Vein endothelial cell (primary cell): ENCODE data around the genes CSNK1G1 and PCLAF.

DNA sequence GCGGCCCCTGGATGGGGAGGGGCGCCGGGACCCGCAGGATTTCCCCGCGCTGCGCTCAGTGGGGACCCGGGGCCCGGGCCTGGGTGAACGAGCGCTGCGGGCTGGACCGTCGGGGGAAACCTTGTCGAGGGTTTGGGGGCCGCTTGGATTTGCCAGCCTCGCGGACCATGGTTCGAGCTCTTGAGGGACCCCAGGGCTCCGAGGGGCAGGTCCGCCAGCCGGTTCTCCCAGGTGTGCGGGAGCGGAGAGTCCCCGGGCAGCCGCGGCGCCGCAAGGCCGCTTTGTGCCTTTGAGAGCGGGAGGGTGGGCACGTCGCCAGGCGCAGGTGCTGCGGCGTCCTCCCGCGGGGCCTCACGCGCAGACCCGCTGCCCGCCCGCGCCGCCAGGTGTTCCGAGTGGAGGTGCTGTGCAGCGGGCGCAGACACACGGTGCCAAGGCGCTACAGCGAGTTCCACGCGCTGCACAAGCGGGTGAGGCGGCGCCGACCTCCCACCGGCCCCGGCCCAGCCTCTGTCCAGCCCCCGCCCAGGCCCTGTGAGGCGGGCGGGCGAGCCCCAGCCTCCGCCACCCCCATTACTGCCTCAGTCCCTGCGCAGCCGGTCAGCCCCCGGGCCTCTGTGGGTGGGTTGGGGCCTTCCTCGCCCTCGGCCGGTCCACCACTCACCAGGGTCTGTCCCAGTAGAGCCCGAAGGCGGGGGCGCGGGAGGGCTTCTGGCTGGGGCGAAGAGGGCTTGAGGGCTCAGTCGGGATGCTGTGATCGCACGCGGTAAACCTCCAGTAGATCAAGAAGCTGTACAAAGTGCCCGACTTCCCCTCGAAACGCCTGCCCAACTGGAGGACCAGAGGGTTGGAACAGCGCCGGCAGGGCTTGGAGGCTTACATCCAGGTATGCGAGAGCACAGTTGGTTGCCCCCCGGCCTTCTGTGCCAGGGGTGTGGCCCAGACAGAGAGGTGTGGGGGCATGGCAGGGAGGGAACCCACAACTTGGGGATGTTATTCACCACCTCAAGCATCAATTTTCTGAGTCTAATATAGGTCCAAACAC, 648 bp downstream of the SNX22 start:
- CAGE, long polyA plus RNA: no peak

DNA sequence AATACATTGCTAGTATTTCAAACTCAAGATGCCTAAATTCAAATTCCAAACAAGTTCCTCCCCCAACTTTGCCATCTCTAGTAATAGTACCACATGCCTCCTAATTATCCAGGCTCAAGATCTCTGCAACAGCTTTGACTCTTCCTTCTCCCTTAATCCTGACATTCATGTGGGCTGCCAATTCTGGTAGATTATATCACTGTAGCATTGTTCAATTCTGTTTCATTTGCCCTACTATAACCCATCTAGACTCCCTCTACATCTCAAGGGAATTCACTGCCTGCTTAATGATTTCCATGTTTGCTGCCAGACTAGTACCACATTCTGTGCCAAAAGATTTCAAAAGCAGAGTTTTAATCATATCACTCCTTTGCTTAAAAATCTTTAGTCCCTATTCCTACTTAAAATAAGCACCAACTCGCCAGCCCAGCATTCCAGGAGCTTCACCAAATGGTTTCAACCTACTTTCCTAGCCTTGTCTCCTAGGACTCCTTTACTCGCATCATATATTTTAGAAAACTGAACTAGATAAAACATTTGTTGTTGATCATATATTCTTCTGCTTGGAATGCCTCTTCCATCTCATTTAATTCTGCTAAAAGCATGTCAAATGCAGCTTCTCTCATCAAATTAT, 34.7 kb upstream of the PPIB start:
- CAGE, long polyA plus RNA: no peak

DNA sequence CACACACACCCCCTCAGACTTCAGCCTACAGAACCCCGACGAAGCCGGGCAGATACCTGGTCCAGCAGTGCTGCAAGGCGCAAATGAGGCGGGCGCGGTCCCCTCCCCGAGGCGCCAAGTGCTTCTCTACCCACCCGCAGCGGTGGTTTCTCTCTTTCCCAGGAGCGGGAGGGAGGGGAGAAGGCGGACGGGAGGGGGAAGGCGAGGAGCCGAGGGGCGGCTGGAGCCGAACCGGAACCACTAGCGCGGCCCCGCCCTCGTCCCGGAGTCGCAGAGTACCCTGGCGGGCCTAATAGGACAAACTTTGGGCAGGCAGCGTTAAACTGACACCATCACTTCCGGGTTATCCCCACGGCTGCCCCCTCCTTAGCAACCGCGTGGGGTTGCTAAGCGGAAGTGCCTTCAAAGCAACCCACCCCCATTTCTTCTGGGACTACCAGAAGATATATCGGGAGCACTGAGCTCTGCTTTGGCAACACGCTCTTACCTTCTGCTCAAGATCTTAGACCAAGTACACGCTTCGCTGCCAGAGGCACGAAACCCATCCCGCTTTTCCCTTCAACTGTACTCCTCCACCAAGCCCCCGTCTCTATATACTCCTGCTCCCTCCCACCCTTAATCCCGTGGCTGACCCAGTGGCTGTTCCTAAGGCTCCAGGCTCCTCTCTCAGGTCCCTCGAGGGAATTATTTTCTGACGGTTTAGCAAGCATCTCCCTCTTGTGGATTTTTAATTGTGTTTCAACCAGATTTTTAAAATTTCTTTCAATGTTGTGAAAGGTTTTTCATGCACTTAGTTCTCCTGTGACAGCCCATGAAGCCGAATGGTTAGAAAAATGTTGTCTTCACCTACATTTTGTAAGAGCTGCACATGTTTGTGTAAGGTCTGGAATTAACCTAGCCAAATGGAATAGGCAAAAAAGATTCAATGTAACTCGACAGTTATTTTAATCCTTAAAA, at the start of gene CSNK1G1:
TSS of gene CSNK1G1 (minus strand) at position 242 of the 957 bp plus-strand sequence.
- CAGE, long polyA plus RNA: no peak

GRCh38 chr15:64380920-64381885, at the start of gene PCLAF:
TSS of gene PCLAF (minus strand) at chr15:64381441.
- CAGE, long polyA plus RNA: no peak

DNA sequence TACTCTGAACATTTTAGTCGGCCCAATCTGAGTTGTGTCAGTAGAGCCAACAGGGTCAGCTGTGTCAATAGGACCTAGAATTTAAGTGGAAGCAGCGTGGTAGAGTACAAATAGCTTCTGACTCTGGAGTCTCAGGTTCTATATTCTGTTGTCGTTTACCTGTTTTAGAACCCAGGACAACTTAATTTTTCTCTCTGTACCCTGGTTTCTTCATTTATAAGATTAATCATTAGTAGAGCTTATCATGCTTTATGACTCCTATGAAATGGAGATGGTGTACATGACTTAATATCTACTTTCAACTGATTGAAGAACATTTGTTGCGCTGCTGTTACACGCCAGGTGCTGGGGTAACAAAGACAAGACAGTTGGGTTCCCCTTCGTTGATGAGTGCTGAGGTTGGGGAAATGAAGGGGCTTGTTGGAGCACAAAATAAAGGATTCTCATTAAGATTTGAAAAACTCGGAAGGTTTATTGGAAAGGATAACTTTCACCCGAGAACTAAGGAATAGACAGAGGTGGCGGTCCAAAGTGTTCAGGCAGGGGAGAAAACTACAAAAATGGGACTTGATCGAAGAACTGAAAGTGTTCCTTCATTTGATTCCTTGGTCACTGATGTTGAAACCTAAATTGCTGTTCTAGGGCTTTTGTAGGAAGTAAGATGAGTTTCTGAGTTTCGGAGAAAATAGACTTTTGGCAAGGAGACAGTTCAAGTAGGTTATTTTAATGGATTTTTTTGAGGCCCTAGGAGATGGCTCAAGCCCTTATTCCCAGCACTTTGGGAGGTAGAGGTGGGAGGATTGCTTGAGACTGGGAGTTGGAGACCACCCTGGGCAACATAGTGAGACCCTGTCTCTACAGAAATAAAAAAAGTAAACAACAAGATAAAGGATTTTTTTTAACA, 1.2 kb downstream of the TRIP4 start:
- CAGE, long polyA plus RNA: no peak

GRCh38 chr15:64390902-64391101, 3.2 kb downstream of the TRIP4 start:
- CAGE, long polyA plus RNA: no peak

- CAGE, long polyA plus RNA: no peak
Measured at GRCh38 chr15:64634467-64635041, 140.8 kb downstream of the RBPMS2 start.

DNA sequence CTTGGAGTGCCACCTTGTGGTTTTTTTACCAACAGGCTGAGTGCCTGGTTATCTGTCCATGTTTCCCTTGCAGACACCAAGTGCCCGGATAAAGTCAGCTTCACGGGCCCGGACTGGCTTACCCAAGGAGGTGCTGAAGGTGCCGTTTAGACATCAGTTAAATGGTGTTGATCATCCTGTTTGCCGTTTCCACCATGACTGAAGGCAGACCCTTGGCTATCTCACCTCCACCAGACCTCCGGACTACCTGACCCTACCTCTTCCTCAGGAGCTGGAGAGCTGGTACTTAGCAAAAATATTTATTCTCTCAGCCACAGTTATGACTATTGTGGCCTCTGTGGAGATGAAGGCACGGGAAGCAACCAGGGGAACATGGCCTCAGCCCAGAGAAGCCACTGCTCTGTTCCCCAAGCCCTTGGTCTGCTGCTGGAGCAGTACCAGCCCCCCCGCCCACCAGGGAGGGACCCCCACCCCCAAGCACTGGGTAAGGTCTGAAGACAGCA, 93.7 kb downstream of the RBPMS2 start:
- CAGE, long polyA plus RNA: no peak

- CAGE, long polyA plus RNA: no peak
Measured at GRCh38 chr15:64699397-64700779, 75.5 kb downstream of the RBPMS2 start.

GRCh38 chr15:64761787-64762188, 13.6 kb downstream of the RBPMS2 start:
- CAGE, long polyA plus RNA: no peak

DNA sequence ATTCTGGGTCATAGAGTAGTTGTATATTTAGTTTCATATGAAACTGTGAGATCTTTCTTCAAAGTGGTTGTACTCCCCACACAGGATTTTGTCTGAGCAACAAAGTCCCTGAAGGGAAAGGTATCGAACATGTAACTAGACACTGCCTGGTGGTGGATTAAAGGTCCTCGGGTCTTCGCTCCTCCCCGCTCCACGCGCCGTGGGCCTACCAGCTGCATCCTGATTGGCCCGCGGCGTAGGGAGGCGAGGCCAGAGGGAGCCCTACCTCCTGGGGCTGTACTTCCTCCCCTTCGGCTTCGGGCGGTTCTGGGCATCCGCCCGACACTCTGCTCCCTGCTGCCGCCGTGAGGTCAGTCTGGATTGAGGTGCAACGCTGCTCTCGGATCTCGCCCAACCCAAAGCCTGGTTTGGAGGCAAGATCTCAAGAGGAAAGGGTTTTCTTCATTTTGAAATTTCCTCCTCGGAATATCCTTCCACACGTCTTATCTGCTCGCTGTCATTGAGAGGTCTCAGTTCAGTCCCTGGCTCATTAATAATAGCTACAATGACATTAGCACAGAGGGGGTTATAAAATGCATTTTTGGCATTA, 6.0 kb upstream of the PLEKHO2 start:
- CAGE, long polyA plus RNA: no peak

- CAGE, long polyA plus RNA: no peak
Measured at GRCh38 chr15:64865552-64866589, 24.2 kb downstream of the PLEKHO2 start.

DNA sequence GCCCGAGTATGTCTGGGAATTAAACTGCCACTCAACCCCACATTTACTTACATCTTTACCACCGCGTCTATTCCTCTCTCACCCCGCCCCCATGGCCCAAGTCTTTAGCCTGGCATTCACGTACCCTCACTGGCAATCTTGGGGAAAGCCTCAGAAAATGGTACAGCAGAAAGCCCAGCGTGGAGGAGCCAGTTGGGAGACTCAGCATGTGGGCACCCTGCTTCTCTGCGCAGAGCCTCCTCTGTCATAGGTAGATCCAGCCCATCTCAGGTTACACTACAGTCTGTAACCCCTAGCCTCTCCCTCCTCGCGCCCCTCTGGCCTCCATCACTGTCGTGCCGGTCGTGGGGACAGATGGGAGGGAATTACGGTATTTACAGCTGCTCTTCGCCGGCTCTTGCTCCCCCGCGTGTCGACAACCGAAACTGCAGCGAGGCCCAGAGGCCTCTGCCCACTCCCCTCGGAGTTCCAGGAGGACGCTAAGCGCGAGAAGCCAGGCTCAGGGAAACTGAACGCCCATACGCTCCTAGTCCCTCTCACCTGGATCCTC, 6.3 kb upstream of the ANKDD1A start:
- CAGE, long polyA plus RNA: no peak

GRCh38 chr15:64915576-64916220, 4.0 kb downstream of the ANKDD1A start:
- CAGE, long polyA plus RNA: no peak

DNA sequence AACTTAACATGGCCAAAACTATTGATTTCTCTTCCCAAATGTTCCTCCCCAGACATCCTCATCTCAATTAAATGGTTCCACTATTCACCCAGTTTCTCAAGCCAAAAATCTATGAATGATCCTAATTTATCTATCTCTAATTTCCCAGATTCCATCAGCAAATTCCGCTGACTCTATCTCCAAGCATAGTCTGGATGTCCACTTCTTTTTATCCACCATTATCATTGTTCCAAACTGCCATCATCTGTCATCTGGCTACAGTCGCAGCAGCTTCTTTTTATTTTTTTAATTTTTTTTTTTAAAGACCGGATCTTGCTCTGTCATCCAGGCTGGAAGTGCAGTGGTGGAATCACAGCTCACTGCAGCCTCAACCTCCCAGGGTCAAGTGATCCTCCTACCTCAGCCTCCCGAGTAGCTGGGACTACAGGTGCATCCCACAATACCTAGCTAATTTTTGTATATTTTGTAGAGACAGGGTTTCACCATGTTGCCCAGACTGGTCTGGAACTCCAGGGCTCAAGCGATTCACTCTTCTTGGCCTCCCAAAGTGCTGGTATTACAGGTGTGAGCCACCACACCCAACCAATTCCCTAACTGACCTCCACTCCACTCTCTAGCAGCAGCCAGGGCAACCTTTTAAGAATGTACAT, 19.8 kb upstream of the SPG21 start:
- CAGE, long polyA plus RNA: no peak

GRCh38 chr15:65075625-65076496, 685 bp upstream of the KBTBD13 start:
- CAGE, long polyA plus RNA: no peak

GRCh38 chr15:65184136-65184818, 865 bp downstream of the CLPX start:
- CAGE, long polyA plus RNA: no peak

GRCh38 chr15:65196532-65197116, 11.5 kb upstream of the CLPX start:
- CAGE, long polyA plus RNA: no peak

DNA sequence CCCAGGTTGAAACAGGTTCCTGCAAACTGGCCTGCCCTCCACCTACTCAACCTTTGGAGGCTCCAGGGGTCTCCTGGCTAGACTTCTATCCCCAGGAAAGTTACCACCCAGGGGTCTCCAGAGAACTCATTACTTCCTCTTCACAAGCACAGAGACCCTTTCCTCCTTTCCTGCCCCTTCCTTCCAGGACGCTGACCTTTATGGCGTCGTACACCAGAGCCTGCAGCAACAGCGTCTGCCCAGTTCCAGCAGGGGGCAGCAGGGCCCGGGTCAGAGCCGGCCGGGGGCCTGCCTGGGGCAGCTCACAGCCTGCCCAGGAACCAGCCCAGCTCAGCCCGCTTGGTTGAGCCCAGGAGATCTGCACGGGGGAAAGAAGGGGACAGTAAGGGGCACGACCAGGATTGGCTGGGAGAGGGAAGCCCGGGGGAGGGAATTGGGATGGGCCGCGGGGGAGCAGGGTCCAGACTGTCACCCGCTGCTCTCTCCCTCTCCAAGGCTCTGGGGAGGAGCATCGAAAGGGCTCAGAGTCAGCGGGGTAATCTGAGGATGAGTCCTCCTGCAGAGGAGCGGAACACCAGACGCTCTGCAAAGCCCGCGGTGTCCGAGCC, 7.1 kb upstream of the IGDCC3 start:
- CAGE, long polyA plus RNA: no peak

GRCh38 chr15:65534272-65534819, 4.1 kb downstream of the HACD3 start:
- CAGE, long polyA plus RNA: no peak